Mesenchymal stem cell of adipose (primary cell): ENCODE measurements around a stretch of chr13.

GRCh38 chr13:19109488-19110010 lies 72.1 kb downstream of the TUBA3C start:
- CAGE, long polyA plus RNA: no peak

DNA sequence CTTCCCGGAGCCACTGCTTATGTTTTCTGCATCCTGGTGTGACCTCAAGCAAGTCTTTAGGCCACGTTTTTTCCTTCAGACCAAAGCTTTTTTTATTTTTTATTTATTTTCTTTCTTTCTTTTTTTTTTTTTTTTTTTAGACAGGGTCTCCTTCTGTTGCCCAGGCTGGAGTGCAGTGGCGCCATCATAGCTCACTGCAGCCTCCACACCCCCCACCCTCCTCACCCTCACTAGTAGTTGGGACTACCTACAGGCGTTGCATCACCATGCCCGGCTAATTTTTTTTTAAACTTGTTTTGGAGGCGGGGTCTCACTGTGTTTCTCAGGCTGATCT lies 33.7 kb downstream of the GJA3 start:
- CAGE, long polyA plus RNA: no peak

GRCh38 chr13:20137653-20138027 lies 23.2 kb downstream of the GJA3 start:
- CAGE, long polyA plus RNA: no peak

DNA sequence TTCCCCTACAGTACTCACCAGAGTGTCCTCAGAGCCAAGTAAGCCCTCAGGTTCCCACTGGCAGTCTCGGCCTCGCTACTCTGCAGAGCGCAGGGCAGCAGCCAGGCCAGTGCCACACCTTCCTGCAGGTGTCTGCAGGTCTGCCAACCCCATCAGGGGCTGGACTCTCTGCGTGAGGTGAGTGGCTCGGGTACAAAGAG lies 15.1 kb upstream of the GJB6 start:
- CAGE, long polyA plus RNA: no peak

DNA sequence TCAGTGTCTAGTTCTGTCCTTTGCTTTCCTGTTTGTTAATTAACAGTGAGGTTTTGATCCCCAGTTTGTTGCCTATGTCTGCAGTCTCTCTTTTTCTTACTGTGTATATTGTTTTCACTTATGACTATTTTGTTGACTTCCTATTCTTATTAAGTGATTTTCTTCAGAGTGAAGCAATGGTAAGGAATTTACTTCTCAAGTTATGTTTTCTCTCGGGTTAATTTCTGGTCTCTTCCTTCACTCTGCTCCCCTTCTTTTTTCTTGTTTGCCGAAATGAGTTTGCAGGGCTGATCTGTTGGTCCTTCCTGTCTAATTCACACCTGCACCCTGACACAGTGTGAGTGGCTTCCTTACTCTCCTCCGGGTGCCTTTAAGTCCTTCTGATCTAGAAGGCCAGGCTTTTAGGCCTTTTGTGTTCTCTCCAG lies 105.0 kb upstream of the GJB6 start:
- CAGE, long polyA plus RNA: no peak

- CAGE, long polyA plus RNA: no peak
Measured at GRCh38 chr13:20340501-20341120, 108.5 kb upstream of the GJB6 start.

DNA sequence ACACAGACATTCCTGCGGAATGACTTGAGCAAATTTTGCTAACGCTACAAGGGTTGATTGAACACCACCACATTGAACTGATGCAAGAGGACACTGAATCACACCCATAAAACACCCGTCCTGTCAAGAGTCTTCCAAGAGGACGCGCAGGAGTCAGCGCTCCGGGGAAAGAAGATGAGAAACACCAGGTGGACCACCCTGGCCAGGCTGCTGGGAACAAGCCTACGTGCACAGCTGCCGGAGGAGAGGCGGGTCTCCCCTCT lies 105.6 kb downstream of the CRYL1 start:
- CAGE, long polyA plus RNA: no peak

- CAGE, long polyA plus RNA: no peak
Measured at GRCh38 chr13:20482774-20483257, 42.8 kb downstream of the CRYL1 start.

- CAGE, long polyA plus RNA: no peak
Measured at GRCh38 chr13:20546576-20546966, 20.4 kb upstream of the IFT88 start.

DNA sequence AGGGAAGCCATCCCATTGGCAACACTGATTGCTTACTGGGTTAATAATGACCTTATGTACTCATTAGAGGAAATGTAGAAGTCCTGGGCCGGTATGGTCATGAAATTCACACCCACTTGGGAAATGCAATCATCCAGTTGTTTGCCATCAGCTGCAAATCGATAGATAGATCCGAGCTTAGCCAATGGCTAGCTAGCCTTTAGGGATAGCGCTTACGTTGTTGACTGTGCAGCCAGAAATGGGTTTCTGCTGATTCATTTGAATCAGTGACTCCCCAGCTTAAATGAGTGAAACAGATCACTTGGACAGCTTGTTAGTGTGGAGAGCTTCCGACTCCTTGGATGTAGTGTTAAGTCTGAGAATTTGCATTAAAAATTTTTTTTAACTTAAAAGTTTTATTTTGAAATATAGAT lies 11.8 kb downstream of the IL17D start:
- CAGE, long polyA plus RNA: no peak

DNA sequence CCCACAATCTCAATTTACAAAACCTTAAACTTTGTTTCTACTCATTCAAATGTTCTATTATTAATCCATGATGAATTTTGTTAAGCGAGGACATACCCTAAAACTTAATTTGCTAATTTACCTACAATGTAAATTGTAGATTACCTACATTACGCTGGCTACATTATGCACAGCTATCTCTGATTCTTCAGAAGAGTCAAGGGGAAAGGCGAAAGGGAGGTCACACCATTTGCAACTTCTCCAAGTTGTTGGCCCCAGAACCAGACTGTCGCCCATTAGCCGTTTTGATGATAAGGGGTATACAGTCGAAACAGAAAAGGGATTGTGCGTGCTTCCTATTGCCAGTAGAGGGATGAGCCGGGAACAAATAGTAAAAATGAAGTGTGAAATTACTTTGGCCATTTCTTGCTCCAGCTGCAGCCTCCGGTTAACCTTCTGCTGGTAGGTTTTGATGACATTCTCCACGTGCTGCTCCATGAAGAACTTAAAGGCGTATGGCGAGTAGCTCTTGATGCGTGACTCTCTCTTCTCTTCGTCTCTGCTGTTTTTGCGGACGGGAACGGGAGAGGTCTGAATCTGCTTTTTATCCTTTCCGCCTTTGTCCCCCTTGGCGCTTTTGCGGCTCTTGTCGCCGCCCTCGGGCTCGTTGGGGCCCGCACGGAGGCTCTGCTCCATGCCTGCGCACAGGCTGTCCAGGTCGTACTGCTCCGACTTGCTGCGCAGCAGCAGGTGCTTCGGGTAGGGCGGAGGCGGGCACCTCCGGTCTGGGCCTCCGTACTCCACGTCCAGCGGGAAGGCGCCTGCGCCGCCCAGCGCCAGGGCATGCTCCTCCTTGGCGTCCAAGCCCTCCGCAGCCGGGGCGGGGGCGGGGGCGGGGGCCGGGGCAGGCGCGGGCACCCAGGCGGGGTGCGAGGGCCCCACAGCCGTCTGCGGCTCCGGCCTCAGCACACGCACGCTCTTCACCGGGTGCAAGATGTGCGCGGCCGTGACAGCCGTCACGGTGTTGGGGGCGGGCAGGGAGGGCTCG lies 73.6 kb downstream of the LATS2 start:
- CAGE, long polyA plus RNA: no peak

DNA sequence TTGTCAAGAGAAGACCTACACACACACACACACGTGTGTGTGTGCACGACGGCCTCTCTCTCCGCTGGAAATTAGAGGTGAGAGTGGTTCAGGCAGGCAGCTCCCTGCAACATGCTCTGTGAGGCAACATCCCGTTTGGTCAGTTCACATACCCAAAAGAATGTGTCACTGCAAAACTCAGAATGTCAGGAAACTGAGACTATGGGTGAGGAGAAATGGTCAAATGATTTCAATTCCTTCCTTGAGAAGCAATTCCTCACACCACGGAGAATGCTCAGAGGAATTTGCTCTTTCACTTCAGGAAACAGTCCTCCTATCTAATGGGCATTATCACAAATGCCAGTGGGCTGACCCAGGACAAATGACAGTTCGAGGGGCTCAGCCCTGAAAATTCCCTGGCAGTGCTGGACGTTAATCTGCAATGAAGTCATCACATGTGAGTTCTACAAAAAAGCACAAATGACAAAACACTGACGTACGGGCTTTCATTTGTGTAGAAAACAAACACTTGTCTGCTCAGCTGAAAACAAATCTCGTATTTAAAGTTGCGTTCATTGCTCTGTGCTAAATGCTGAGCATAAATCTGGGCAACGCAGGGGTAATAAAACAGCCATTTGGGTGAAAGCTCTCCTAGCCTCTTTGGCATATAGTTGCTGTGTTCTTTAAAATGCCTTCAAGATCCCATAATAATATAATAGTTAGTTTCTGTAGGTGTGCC lies 18.5 kb upstream of the LATS2 start:
- CAGE, long polyA plus RNA: no peak

DNA sequence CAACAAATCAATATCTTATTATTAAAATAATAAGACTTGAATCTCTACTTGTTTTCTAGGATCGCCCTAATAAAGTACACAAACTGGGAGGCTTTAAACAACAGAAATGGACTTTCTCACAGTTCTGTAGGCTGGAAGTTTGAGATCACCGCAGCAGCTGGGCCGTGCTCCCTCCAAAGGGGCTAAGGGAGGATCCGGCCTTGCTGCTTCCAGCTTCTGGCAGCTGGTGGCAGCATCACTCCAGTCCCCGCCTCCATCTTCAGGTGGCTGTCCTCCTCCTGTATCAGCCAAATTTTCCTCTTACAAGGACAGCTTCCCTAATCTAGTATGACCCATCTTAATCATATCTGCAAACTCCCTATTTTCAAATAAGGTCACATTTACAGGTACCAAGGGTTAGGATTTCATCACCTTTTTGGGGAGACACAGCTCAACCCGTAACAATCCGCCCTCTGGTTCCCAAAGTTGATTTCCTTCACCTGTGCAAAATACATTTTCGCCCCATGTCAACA lies 120.6 kb downstream of the MRPL57 start:
- CAGE, long polyA plus RNA: no peak

DNA sequence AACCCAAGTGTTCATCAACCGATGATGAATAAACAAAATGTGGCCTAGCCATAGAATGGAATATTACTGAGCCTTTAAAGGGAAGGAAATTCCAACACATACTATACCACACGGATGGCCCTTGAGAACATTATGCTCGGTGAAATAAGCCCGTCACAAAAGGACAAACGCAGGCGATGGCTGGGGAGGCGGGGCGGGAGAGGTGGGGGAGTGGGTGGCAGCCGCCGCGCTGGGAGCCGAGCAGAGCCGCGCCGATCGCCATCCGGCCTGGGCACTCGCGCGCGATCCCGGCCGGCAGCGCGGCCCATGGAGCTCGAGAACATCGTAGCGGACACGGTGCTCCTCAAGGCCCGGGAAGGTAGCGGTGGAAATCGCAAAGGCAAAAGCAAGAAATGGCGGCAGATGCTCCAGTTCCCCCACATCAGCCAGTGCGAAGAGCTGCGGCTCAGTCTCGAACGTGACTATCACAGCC lies 140.2 kb downstream of the ZDHHC20 start:
- CAGE, long polyA plus RNA: no peak

DNA sequence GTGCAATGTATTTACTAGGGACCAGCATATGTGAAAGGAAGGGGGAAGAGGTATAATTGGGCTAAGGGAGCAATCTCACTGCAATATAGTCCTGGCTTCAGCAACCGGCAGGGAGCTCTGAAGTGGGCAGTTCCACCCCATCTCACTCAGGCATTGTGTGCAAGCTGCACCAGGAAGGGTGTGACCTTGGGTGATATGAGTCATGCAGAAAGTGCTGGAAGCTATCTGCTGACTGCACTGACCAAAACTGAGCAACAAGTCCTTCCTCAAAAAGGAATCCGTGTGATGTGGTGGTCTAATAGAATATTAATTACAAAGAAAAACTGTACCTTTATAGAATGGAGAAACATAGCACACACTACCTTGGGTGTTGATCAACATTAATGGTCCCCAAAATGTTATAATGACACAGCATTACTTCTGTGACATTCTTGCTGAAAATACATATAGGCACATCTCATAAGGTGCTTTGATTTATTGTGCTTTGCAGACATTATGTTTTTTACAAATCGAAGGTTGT lies 23.2 kb downstream of the ZDHHC20 start:
- CAGE, long polyA plus RNA: no peak

DNA sequence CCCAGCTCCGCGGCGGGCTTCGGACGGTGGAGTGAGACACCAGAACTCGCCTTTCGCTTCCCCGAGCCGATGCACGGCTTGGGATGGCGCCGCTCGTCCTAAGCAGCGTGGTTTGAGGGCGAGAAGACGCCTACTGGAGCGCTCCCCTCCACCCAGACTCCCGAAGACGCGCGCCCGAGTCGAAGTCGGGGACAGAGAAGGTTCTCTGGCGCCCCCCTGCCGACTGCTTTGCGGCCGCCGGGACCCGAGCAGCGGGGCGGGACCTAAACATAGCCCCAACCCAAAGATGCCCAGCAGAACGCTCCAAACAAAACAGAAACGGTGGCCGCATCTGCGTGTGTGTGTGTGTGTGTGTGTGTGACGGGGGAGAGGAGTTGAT lies 671 bp upstream of the FGF9 start:
- CAGE, long polyA plus RNA: no peak

GRCh38 chr13:21893845-21894444 lies 223.1 kb downstream of the FGF9 start:
- CAGE, long polyA plus RNA: no peak

- CAGE, long polyA plus RNA: no peak
Measured at GRCh38 chr13:22506322-22506905, 674.4 kb upstream of the SGCG start.

- CAGE, long polyA plus RNA: no peak
Measured at GRCh38 chr13:23147955-23148256, 32.9 kb upstream of the SGCG start.

- CAGE, long polyA plus RNA: no peak
Measured at GRCh38 chr13:23290276-23290475, 109.4 kb downstream of the SGCG start.